ENCODE measurements around a stretch of chr10.

DNA sequence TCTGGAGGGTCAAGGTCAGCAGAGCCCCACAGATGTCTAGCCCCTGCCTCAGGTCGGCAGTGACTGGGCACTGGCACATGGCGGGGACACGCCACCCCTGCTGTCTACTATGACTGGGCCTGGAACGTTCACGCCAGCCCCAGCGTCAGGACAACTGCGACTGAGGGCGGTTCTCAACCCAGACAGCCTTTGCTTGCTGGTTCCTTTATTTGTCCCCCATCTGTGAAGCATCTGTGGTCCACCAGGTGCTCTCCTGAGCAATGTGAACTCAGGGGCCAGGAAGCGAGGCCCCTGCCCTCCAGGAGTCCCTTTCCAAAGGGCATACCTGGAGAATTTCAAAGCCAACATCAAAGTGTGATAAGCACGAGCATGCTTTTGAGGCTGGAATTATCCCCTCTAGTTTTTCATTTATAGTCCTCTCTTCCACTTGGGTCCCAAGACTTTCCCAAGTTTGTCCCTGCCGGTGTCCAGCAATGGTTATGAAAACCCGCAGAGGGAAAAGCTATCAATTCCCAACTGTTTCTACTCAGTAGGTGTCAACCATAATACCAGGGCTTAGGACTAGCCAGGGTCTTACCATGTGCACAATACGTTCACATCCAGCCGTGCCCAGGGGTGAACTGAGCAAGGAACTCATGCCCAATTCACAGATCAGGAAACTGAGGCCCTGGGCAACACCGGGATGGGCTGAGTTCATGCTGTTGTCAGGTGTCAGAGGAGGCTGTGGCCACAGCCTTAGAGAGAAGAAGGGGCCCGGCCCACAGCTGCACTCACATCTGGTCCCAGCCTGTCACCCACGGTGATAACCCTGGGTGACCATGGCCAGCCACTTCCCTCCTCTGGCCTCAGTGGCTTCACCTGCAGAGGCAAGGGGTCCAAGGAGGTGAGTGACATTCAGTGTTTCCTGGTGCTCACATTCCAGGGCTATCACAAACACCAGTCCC is 92.2 kb downstream of the FAM53B start:
- RRBS, result 90% methylated on average over 2 of the region's 17 CpGs

GRCh38 chr10:124671784-124672189 is 72.4 kb downstream of the FAM53B start:
- RRBS, result no CpG with 5 or more reads among the region's 5 CpGs

DNA sequence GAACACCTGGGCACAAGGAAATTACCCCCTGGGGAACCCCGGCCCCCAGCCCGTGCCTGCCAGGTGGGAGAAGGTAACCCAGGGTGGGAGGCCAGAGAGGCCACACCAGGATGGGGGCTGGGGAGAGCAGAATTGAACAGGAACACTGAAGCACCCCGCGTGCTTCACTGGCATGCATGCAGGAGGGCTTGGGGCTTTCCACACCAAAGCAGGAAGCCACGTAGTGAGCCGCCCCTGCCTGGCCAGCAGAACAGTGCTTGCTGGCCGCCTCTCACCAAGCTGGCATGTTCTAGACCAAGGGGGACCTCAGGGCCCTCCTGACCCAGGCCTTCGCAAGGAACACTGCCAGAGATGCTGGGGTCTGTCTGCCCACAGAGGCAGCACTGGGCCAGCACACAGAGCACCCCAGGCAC is 46.0 kb downstream of the FAM53B start:
- RRBS, result no CpG with 5 or more reads among the region's 8 CpGs

GRCh38 chr10:124723803-124724248 is 20.4 kb downstream of the FAM53B start:
- RRBS, result no CpG with 5 or more reads among the region's 9 CpGs

GRCh38 chr10:124739969-124740376 is 4.2 kb downstream of the FAM53B start:
- RRBS, result no CpG with 5 or more reads among the region's 8 CpGs

DNA sequence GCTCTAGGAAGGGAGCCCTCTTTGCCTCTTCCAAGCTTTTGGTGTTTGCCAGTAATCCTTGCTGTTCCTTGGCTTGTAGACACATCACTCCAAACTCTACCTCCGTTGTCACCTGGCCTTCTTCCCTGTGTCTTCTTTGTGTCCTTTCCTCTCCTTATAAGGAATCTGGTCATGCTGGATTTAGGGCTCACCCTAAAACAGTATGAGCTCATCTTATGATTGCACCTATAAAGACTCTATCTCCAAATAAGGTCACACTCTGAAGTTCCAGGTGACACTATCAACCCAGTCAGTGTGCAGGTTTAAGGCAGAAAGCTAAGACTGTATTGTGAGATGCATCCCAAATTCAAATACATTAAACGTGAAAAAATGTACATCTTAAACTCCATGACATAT is 49.0 kb upstream of the ZRANB1 start:
- RRBS, result no CpG with 5 or more reads among the region's 2 CpGs

DNA sequence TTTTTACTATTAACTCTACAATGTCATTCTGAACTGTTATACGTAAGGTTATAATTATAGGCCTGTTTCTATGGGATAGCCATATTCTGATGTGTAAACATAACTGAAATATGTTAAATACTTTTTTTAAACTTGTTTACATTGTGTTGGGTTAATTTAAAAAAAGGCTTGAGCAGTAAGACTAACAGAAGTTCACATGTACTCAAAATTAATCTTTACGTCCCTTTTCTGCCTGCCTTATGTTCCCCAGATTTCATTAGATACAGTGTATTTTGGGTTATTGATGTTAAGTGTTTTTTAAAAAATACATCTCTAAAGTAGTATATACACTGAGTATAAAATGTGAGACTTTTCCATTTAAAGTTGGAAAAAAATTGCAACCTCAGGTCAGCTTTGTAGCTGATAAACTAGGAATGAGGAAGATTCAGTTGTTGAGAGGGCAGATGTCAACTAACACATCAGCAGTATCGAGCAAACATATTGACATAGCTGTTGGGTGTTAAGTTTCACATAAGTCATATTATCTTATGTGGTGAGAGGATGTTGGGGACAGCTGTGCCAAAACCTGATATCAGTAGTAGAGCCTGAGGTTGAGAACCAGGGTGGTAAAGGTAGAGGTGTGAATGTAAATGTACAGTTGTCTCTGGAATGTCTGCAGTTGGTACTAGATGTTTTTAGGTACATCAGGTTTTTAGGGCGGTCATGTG is 4.9 kb downstream of the ZRANB1 start:
- RRBS, result no CpG with 5 or more reads among the region's 4 CpGs

DNA sequence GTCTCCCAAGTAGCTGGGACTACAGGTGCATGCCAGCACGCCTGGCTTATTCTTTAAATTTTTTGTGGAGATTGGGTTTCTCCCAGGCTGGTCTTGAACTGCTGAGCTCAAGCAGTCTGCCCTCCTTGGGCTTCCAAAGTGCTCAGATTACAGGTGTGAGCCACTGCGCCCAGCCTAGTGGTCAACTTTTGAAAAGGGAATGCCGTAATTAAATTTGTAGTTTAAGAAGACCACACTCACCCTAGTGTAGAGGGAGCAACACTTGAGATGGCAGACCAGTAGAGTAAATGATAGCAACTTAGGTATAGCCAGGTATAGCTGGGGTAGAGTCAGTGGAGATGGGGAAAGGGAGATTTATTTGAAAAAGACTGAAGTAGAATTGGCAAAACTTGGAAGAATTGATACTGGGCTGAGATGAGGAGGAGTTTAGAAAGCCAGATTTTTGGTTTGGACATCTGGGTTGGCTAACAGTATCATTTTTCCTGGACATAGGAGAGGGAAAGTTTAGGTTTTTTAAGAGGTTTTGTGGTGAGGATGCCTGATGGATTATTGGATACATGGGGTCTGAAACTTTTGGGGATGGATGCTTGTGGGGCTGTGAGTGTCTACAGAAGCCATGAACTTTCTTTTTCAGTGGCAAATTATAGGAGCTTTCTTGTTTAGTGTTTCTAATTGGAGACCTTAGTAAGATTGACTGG is 17.8 kb downstream of the ZRANB1 start:
- RRBS, result no CpG with 5 or more reads among the region's 3 CpGs

DNA sequence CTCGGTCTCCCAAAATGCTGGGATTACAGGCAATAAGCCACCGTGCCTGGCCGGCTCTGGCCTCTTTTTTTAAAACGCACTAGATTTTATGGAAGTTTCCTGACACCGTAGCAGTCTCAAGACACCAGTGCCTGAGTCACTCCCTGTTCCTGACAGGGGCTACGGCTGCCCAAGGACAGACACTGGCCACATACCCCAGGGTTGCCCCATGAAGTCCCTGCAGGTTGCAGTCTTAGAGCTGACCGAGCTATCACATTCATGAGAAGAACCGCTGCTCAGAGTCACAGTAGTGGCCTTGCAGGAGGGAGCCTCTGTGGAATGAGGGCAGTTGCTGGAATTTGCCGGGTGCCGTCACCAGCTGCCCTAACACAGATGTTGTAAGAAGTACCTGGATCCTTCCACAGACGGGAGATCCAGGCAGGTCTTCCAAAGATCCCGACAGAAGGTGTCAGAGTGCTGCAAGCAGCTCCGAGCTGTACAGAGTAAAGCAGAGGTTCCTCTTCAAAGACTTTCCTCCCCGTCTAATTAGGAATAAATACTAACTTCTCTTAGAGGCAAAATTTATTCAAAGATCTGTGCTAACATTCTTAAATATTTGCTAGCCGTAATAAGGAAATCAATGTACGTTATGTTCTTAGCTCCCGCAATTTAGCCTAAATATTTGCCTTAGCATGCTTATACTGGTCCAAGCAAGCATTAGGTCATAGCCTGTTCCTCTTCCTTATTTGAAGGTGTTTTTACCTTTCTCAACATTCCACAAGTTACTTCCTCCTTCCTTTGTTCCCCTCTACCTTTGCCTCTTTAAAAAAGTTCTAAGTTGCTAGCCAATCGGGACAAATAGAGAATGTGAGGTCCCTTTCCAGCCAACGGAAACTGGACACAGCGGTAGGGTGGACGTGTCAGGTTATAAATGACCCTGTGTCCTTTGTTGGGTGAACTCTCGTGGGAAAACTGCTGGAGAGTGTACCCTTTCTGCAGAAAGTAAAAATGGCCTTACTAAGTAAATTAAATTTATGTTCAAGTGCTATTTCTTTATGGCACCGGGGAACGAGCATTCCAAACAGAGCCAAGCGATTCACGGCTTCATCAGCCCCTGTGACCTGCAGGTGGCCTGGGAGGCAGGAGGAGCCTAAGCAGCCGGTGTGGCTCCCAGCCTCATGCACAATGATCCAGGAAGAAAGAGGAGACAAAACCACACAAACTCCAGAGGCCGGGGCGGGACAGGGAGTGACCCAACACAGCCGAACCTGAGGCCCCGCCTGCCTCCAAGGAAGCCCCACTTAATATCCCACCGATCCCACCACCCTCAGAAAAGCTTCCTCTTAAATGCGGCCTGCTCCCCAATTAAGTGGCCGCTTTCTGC is 19.2 kb downstream of the CTBP2 start:
- RRBS, result 23% methylated on average over 5 of the region's 34 CpGs

- RRBS, result no CpG with 5 or more reads among the region's 8 CpGs
Observed at GRCh38 chr10:125054824-125055361, 27.0 kb upstream of the CTBP2 start.

- RRBS, result no CpG with 5 or more reads among the region's 10 CpGs
Observed at GRCh38 chr10:125119927-125120569, 92.2 kb upstream of the CTBP2 start.

DNA sequence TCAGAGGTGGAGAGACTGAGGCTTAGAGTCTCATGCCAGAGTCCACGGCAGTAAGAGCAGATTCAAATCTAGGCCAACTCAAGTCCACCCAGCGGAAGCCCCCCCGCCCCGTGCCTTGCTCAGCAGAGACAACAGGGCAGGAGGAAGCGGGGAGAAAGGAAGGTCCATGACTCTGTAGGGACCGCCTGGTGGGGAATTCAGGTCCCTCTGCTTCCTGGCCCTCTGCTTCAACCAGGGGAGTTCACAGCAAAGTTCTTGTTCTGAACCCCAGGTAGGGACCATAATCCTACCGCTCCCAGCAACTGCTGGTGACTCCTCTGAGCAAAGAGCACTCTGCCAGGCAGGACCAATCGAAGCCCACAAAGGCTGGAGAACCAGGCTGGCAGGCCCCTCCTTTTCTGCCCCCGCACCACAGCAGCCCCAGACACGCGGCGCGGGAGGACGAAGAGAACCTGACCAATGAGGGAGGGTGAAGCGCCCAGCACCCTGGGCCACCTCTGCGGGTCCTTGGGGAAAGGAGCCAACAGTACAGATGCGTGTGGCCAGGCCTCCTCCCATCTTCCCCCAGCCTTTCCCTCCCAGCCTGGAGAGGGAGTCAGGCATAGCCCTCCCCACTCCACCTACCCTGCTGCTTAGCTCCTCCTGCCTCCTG is 106.5 kb upstream of the CTBP2 start:
- RRBS, result no CpG with 5 or more reads among the region's 17 CpGs

DNA sequence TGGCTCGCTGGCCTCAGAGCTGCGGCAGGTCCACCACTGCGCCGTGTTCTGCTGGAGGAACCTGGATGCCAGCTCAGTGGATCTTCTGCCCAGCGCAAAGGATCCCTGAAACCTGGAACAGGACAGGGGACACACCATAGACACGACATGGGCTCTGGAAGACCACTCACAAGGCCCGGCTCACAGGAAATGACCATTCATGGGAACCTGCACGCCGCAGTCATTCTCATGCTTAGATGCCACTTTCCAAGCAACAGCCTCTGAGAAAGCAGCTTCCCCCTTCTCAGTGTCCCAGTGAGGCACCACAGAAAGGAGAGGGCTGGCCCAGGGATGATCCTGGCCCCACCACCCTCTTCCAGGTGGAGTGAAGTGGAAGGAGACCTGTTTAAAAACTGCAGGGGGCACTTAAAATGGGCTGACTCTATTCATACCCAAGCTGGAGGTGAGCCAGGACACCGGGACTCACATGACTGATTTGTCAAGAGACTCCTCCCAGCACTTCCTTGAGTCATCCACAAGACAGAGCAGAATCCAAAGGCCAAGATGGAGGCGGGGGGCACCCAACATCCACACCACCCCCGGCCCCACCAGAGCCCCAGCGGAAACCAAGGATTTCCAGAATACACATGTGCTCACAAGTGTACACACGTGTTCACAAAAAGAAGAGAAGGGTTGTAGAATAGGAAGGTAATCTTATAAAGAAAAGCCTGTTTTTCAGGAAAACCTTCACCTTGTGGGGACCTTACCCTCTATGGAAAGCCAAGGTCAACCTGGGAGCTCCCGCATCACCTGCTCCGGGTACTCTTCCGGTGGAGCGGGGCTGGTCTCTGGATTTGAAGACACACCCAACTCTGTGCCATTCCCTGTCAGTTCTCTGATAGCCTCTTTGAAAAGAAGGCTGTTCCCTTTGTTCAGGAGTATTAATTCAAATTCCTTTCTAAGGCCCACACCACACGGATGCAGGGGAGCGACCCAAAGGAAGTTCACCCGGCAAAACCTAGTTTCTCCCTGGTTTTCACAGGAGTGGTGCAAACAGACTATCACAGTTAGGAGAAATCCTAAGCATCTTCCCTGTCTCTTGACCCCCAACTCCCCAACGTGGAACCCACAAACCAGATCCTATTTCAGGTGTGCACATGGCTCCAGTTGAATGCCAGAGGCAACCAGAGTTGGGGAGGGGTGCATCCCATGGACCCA is 121.5 kb upstream of the CTBP2 start:
- RRBS, result no CpG with 5 or more reads among the region's 22 CpGs

- RRBS, result 1% methylated on average over 12 of the region's 22 CpGs
Observed at GRCh38 chr10:125161425-125161735, 133.5 kb upstream of the CTBP2 start.

- RRBS, result under 1% methylated on average over 15 of the region's 35 CpGs
Observed at GRCh38 chr10:125161736-125162046, 133.8 kb upstream of the CTBP2 start.

GRCh38 chr10:125823912-125824390 is 605 bp downstream of the BCCIP start:
- RRBS, result 0% methylated on average over 6 of the region's 17 CpGs

DNA sequence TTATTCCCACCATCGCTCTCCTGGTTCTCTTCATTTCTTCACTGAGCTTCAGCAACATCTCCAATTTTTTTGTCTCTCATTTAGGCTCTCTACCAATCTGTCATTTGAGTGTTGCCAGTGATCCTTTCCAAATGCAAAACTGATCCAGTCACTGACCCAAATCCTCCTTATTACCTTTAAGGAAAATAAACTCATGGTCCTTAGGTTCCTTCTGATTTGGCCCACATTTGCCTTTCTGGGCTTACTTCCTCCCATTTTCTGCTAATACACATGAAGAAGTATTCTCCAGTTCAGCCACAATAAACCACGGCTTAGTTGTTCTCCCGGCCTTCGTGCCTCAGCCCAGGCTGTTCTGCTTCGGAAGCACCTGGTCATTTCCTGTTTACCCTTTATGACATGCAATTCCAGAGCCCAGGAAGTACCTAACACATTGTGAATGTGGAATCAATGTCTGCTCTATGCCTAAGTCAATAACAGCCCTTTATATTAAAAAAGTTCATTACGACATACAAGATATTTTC is 4.1 kb upstream of the FANK1 start:
- RRBS, result no CpG with 5 or more reads among the region's 6 CpGs

GRCh38 chr10:126049655-126050130 is 153.3 kb downstream of the FANK1 start:
- RRBS, result no CpG with 5 or more reads among the region's 6 CpGs

GRCh38 chr10:126199239-126199625 is 189.0 kb downstream of the ADAM12 start:
- RRBS, result no CpG with 5 or more reads among the region's 12 CpGs

DNA sequence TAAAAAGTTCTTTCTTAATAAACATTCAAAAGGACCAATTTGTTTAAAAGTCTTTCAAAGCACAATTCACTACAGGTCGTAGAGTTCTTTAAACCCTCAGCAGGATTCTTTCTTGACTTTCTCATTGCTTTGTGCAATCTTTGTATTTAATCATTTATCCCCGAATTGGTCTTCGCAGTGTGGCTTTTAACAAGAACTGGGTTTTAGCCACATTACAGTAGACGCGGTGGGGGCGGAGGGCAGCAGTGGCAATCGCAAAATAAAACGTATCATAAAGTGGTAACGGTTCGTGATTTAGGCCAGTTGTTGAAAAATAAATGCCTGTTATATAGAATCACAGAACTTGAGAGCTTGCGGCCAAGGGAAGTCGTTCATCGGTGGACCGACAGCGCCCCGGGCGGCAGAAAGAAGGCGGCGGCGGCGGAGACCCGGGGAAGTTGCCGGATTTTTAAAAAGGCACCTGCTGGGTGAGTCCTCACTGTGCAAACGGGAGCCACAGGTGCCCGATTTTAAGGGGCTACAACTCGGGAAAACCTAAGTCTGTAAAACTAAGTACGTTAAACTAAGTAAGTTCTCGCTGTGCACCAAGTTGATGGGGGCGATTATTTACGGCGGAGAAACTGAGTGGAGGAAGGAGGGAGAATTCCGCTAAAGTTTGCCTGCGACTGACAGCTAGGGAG is 1.4 kb downstream of the ADAM12 start:
- RRBS, result 13% methylated on average over 5 of the region's 33 CpGs